Measurements from ENCODE around the genes TMED7, AP3S1, LOX and CEP120.

DNA sequence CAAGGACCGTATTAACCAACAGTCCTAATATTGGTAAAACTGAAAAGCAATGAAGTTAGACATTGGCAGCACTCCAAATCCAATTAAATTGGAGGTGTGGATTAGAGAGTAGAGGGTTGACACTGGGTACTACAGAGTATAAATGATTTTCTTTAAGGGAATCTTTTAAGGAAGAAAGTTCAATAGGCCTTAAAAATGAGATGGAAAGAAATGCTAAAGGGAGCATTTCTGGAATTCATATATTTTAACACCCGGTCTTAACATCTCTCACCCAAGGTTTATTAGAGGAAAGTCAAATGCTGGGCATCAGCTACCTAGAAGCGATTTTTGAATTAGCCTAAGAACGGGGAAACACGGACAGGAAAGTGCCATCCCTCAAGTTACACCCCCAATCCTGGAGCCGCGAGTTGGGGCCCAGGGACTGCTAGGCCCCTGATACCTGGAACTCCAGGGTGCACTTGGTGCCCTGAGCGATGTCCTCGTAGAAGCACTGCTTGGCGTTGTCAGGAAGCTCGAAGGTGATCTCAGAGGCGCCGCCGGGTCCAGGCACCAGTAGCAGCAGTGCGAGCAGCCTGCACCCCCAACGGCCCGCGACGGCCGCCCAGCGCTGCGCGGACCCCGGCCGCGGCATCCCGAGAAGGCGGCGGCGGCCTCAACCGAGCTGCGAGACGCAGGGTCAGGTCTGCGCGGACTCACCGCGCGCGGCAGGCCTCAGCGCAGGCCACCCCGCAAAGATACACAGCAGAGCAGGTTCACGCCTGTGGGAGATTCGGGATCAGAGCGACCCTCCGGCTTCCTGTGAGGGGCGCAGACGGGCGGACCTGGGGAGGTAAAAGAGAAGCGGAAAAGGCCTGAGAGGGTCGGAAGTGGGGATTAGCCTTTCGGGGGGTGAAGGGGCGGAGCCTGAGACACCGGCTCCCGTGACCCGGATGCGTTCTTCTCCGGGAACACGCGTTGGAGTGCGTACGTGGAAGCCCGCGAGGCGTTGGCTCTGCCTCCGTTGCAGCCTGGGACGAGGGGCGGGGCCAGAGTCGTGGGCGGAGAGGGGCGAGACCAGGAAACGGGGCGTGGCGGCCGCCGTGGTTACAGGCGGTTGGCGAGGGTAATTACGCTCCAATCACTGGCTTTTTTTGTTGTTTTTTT is at the start of gene TMED7:
TSS of gene TMED7 (minus strand) at position 875 of the 1,143 bp plus-strand sequence.
- PRO-cap = bidirectional peak, plus-strand start at position 527 of the sequence, minus-strand start at position 492 of the sequence; bidirectional peak, plus-strand start outside the sequence, minus-strand start at position 875 of the sequence
- RAMPAGE, long total RNA, 4 experiments = no peak in any of the 4 experiments

GRCh38 chr5:115841460-115842408 is at the start of gene AP3S1:
Gene AP3S1 (plus strand): TSS chr5:115841935.
- PRO-cap = bidirectional peak, plus-strand start at chr5:115841935, minus-strand start at chr5:115841555
- RAMPAGE, long total RNA, 4 experiments = start-site peak on the plus strand in 4 of 4 experiments, at chr5:115841901-115842049 at its widest, 750 to 2,153 reads per replicate; start-site peak on the minus strand in 4 of 4 experiments, at chr5:115841555-115841579 at its widest, 67 to 807 reads per replicate

DNA sequence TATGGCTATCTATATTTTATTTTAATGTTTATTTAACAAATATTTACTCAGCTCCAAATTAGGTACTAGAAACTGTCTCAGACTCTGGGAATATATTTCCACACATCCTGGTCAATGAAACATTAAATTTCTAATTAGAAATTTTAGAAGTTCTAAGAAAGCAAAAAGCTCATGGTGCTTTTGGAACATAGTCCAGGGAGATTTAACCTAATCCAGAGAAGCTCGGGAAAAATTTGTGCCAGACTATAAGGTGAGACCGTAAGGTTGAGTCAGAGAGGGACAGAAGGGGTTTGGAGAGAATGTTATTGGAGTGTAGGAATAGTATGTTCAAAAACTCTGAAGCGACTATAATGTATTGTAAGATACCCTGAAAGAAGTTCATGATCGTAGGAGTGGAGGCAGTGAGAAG is 138.6 kb downstream of the COMMD10 start:
- PRO-cap = no peak
- RAMPAGE, long total RNA, 4 experiments = no peak in any of the 4 experiments

GRCh38 chr5:116348326-116349022 is 226.1 kb downstream of the SEMA6A start:
- PRO-cap = no peak
- RAMPAGE, long total RNA, 4 experiments = no peak in any of the 4 experiments

GRCh38 chr5:116533940-116534884 is 40.4 kb downstream of the SEMA6A start:
- PRO-cap = no peak
- RAMPAGE, long total RNA, 4 experiments = no peak in any of the 4 experiments

- PRO-cap = no peak
- RAMPAGE, long total RNA, 4 experiments = no peak in any of the 4 experiments
Observed at GRCh38 chr5:116553314-116553952, 21.2 kb downstream of the SEMA6A start.

DNA sequence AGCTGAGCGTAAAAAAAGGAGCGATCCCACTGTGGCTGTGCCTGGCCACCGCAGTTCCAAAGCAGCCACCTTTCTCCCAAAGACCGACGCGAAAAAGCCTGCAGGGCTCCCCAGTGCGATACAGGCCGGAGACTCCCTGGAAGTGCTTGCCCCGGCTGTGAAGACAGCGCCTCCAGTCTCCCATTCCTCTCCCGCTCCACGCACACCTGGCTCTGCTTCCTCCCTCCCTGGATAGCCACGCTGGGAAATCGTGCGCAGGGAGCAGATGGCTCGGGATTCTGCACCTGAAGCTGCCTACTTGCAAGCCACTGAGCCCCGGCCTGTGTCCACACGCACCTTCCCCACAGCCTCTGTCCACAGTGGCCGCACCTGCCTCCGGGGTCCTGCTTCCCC is 2.3 kb downstream of the SEMA6A start:
- PRO-cap = no peak
- RAMPAGE, long total RNA, 4 experiments = no peak in any of the 4 experiments

DNA sequence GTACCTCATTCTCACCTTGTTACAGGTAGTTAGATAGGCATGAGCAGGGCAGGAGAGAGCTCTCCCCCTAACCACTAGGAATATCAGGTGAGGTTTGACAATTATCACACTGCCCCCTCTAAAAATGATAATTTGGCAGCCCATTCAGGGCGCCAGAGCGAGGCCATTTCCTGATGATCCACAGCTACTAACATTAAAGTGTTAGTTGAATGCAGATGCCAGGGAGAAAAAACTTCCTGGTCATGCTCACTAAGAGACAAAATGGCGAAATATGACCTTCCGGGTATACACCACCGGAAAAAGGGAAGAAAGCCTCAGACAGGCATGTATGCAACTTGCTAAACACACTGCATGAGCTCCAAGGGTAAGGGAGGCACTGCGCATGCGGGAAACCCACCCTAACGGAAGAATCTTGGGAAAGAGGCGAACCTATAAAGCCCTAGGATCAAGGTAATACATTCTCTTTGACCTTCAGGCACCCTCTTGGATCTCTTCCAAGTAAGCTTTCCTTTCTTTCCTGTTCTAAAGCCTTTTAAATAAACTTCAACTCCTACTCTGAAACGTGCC is 65.1 kb downstream of the DTWD2 start:
- PRO-cap = no peak
- RAMPAGE, long total RNA, 4 experiments = no peak in any of the 4 experiments

- PRO-cap = no peak
- RAMPAGE, long total RNA, 4 experiments = no peak in any of the 4 experiments
Observed at GRCh38 chr5:119118598-119119241, 47.8 kb downstream of the DMXL1 start.

GRCh38 chr5:119140899-119141405 is 70.1 kb downstream of the DMXL1 start:
- PRO-cap = no peak
- RAMPAGE, long total RNA, 4 experiments = no peak in any of the 4 experiments

- PRO-cap = no peak
- RAMPAGE, long total RNA, 4 experiments = start-site peak on the plus strand in 1 of 4 experiments, at chr5:119420417-119420473 at its widest, 160 reads per replicate
Observed at GRCh38 chr5:119420163-119420673, 32.1 kb upstream of the HSD17B4 start.

GRCh38 chr5:122077468-122077751 is 649 bp downstream of the LOX start:
- PRO-cap = no peak
- RAMPAGE, long total RNA, 4 experiments = no peak in any of the 4 experiments

GRCh38 chr5:122077752-122078756 is at the start of gene LOX:
Gene LOX (minus strand): TSS chr5:122078259.
- PRO-cap = bidirectional peak, plus-strand start at chr5:122078441, minus-strand start at chr5:122078259
- RAMPAGE, long total RNA, 4 experiments = no peak in any of the 4 experiments

DNA sequence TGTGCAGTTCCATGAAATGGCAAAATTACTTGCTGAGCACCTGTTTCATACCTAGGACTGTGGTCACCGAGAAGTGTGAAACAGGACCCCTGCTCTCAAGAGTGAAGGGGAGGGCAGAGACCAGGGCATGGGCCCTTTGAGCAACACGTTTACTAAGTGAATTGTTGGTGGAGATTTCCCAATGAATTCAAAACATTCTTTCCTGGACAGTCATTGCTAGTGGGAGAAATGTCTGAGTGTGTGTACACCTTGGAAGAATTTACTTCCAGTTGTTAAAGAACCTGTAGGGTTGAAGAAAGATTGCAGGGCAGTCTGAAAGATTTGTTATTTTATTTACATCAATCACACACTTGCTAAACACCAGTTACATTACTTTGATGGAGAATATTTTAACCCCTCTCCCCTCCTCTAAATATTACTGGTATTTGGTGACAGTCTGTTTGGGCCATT is 819 bp downstream of the SNX24 start:
- PRO-cap = unidirectional peak, minus-strand start at position 154 of the sequence
- RAMPAGE, long total RNA, 4 experiments = no peak in any of the 4 experiments

DNA sequence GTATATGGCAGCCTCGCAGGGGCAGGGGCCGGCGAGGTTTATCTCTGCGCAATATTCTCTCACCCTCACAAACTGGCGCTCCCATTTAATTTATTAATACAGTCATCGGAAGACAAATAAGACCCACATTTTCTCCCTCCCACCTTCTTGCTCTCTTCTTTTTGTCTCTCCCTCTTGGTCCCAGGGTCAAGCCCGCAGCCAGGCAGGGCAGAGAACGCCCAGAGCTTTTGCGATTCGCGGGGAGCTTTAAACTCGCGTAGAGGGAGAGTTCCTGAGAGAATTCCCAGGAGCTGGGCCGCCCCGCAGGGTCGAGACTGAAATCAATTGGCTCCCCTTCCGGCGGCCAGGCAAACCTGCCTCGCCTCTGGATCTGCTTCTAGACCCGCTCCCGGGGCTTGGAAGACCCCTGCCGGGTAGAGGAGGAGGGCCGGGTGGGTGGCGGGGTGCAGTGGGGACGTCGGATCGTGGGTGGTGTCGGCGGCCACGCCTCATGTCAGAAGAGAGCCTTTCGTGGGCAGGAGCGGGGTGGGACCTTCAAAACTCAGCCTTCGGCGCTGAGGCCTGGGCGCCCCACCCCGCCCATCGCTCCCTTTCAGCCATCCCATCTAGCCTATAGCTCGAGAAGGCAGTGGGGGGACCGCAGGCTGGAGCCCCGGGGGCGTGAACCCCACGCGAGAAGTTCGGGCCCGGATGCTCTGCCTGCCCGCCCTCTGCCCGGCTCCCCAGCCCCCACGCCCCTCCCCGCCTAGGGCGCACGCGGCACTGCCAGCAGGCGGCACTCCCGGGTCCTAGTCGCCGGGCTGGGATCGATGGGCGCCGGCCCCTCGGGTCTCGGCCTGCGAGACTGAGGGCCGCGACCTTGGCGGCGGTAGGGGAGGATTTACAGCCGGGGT is 6.0 kb downstream of the PRDM6 start:
- PRO-cap = no peak
- RAMPAGE, long total RNA, 4 experiments = no peak in any of the 4 experiments

- PRO-cap = bidirectional peak, plus-strand start at chr5:123423417, minus-strand start at chr5:123423195; bidirectional peak, plus-strand start at chr5:123423618, minus-strand start at chr5:123423526
- RAMPAGE, long total RNA, 4 experiments = start-site peak on the minus strand in 2 of 4 experiments, at chr5:123423178-123423393 at its widest, 24 to 27 reads per replicate
Observed at GRCh38 chr5:123423074-123423768, at the start of gene CEP120. Gene CEP120 (minus strand): TSS chr5:123423403.

DNA sequence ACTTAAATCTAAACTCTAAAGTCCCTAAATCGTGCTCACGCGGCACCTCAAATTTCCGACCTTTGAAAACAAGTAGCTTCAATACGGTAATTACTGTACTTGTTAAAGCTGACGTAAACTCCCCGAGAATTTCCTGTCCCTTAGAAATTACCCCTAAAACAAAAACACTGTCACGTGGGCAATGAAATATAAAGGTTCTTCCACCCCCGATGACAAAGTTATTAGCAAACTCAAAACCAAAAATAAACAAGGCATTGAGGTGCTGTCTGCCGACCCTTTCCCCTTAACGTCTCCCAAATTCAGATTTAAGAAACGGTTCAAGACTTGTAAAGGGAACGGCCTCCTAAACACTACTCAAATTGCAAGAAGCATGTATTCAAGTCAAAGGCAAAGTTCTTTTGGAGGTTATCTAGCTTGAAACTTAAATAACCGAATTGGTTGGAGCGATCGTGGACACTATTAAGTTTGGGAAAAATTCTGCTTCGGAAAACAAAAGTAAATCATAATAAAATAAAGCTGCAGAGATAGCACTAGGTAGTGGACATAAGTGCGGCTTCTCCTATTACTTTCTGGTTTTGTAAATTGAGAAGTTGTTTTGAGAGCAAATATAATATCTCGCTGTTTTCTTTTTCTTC is 683 bp upstream of the CEP120 start:
- PRO-cap = bidirectional peak, plus-strand start at position 167 of the sequence, minus-strand start at position 64 of the sequence
- RAMPAGE, long total RNA, 4 experiments = no peak in any of the 4 experiments

- PRO-cap = no peak
- RAMPAGE, long total RNA, 4 experiments = no peak in any of the 4 experiments
Observed at GRCh38 chr5:123428604-123429122, 5.5 kb upstream of the CEP120 start.

DNA sequence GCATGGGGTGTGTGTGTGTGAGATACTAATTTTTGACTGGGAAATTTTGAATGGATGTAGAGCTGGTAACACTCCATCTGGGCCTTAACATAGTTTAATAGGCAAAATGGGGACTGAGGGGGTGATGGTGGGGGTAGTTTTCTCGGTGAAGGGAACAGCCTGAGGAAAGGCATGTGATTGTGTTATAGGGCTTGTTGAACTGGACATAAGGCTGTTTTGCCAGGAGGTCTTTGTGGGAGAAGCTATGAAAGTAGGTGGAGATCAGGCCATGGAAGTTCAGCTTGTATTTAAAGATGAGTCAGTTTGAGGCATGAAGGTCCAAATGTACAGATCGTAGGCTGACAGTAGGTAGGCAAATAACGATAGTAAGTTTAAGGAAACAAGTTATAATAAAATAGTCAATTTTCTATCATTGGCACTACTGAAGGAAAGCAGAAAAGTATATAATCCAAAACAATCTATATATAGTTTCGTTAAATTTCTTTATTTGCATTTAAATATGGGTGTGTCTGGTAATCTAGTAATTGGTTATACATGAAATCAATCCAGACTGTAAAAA is 2.7 kb downstream of the CSNK1G3 start:
- PRO-cap = no peak
- RAMPAGE, long total RNA, 4 experiments = no peak in any of the 4 experiments

DNA sequence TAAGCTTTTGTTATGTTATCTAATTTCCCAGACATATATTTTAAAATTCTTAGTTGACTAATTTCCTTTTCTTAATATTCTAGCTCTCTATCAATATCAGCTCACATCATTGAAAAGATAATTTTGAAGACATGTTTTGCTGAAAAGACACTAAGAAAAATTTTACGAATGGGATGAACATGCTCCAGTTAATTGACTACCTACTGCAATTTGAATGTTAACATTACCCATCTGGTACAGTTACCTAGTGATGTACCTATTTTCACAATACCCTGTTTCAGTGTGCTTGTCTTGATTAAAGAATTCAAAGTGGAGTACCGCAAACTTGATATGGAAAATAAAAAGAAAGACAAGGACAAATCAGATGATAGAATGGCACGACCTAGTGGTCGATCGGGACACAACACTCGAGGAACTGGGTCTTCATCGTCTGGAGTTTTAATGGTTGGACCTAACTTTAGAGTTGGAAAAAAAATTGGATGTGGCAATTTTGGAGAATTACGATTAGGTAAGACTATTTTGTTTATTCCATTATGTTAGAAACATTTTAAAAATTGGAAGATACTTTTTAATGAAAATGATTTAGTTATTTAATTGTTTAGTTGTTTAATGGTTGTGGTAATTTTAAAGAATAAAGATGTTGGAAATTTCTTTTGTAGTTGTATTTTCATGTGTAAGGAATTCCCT is 33.5 kb downstream of the CSNK1G3 start:
- PRO-cap = no peak
- RAMPAGE, long total RNA, 4 experiments = no peak in any of the 4 experiments